Zone of skin (tissue), 1 donor: ENCODE measurements around a stretch of chr2.

DNA sequence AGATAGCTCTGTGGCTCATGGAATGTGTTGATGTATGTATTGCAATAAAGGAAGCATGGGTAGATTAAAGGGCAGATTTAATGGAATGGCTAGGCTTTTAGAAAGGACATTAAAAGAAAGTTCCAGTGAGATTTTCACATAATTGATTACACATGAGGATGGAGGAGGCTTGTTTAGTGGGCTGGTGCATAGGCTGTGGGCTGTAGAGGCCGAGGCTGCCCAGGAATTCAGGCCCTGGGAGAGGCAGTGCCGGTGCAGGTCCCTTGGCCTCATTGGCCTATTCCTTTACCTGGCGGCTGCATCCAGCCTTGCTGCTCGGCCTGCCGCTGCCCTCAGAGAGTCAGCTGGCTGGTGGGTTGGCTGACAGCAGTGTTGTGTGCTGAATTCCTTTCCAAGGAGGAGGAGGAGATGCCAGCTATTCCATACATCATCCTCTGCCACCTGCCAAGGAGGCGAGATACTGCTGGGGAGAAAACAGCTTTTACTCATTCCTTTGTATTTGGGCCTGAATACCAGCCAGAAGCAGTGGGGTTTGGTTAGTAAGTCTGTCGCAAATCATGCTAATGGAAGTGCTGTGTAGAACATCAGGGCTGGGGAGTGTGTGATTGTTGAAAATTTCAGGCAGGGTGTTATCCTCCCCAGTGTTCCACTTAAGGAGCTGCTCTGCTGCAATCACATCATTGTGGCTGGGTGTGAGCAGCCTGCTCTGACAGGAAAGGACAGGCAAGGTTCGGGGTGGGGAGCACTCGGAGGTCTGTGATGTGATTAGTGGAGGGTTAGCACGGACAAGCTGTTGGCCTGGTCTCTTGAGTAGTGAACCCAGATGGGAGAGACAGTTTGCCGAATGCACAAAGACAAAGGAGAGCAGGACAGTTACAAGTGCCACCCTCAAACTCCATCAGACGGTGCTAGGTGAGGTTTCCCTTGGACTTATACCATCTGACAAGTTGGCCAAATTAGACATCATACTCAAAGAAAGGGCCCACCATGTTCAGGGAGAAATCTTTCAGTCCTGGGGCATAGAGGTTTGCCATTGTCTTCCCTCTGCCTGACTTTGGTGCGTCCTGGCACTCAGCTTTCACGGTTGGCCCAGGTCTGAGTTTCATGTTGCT is 128.2 kb upstream of the DLX2 start:
- RRBS = no CpG with 5 or more reads among the region's 14 CpGs

DNA sequence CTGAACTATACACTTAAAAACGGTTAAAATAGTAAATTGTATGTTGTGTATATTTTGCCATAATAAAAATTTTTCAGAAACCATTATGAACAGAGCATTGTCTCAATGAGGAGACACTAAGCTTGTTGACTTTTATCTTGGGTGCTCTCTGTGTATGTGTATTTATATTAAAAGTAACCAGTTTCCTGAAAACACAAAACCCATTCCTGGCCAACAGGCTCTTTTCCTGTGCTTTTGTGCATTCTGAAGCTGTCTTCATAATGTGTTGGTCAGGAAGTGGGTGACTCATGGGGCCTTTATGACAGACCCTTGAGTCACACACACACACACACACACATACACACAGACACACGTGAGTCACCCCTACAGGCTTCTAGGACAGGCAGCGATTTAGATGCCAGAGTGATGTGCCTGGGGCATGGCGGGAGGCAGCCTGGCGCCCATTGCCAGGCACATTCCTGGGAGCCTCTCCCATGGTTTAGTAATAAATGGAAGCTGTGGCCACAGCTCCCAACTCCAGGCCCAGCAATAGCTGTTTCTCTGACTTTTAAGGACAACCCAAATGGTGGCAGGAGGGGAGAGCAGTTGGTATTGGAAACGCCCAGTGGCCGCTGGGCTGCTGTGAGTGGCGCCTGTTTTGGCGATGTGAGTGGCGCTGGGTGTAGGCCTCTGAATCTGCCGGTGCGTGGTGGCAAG is 150.5 kb upstream of the DLX2 start:
- RRBS = 38% methylated on average over 2 of the region's 12 CpGs

DNA sequence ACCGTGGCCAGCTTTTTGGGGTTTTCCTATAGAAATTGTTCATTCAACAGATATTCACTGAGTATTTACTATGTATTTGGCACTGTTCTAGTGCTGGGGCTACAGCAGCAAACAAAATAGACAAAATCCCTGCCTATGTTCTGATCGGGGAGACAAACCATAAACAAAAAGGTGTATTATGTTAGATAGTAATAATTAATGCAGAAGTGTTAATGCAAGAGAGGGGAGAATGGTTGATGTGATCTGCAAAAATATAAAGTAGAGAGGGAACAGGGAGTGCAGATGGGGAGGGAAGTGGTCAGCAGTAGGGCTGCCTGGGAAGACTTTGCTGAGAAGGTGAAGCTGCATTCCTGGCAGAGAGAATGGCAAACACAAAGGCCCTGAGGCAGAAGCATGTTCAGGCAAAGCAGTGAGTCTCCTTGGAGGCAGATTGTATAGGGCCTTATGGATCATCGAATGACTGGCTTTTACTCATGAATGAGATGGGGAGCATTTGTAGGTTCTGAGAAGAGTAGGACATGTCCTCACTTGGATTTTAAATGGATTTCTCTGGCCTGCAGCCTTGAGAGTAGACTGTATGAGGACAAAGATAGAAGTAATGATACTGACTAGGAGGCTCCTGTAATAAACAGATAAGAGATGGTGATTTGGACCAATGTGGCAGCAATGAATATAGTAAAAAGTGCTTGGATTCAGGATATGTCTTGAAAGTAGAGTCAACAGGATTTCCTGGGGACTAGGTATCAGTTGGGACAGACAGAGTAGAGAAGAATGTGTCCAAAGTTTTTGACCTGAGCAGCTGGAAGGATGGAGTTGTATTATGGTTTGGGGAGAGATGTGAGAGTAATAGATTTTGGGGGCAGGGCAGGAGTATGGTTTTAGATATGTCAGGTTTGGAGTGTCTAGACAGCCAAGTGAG is 9.6 kb downstream of the ITGA6 start:
- RRBS = no CpG with 5 or more reads among the region's 3 CpGs

DNA sequence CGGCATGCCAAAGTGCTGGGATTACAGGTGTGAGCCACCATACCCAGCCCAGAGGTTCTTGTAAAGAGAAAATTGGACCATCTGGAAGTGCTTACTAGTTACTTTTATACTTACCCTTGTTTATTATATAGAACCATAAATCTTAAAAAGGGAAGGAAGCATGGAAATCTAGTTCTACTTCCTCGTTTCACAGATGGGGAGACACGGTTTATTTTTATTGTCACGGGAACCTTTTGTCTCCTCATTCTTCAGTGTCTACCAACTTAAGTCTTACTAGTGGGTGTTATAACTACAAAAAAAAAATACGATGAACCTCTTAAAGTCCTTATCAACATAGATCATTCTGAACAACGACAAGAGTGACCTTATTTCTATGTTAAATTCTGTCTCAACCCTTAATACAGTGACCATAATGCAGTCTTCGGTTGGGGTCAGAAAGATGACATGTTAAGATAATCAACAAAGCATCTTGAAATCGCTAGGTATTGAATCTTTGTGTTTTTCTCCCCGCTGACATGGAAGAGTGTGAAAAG is 45.7 kb upstream of the PDK1 start:
- RRBS = no CpG with 5 or more reads among the region's 9 CpGs

- RRBS = no CpG with 5 or more reads among the region's 6 CpGs
Observed at GRCh38 chr2:172614168-172614730, 58.4 kb downstream of the PDK1 start.

DNA sequence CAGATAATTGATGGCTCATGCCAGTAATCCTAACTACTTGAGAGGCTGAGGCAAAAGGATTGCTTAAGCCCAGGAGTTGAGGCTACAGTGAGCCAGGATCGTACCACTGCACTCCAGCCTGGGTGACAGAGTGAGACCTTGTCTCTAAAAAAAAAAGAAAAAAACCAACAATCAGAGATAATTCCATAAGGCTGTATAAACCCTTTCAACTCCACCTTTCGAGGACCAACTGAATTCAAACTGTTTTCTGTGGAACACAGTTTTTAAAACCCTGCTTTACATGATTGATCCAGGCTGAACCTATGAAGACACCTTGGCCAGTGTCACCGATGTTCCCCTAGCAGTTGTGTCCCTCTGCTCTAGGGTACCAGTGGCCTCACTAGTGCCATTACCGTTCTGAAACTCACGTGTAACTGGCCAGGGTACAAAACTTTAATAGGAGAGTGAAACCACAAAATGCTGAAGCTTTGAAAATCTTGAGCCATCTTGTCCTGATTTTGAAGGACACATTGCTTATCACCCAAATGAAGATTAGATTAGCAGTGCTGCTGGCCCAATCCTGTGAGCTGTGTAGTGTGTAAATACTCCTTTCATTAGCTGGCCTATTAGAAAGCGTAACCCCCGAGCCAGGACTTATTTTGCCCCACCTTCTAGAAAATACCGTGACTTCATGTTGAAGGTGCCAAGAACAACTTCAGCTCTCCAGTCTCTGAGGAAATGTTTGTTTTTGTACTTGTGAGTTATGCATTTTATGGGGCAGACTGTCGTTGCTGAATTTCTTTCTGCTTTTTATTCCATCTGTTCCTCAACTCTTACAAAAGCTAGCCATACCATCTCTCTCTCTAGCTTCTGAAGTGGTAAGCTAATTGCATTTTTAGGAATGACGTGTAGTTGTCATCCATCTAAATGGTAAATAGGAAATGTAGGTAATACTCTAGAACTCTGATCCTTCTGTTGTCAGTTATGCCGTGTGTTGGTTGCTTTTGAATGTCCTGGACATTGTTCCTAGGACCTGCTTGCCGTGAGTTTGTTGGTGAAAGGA is 147.8 kb upstream of the MAP3K20 start:
- RRBS = no CpG with 5 or more reads among the region's 12 CpGs

GRCh38 chr2:172932944-172933381 is 142.7 kb upstream of the MAP3K20 start:
- RRBS = no CpG with 5 or more reads among the region's 2 CpGs

GRCh38 chr2:172943623-172943969 is 132.1 kb upstream of the MAP3K20 start:
- RRBS = no CpG with 5 or more reads among the region's 3 CpGs

DNA sequence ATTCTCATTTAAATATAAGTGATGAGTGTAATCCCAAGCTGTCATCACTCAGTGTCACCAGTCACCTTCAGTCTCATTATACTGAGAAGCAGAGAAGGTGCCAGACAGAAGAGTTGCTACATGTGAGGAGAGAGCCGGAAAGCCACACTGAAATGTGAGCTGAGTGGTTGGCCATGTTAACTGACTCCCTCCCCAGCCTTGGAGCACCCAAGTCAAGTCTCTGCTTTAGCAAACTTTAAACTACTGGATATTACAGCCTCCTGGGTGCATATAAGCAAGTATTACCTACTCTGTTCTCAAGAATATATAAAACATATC is 75.9 kb upstream of the MAP3K20 start:
- RRBS = no CpG with 5 or more reads among the region's 1 CpG

DNA sequence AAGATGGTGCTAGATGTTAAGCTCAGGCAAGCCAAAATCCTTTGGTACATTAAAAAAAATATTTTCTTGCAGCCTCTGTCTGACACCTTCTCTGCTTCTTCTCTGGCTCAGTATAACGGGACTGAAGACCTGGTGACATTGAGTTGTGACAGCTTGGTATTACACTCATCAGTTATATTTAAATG is 75.7 kb upstream of the MAP3K20 start:
- RRBS = no CpG with 5 or more reads among the region's 1 CpG

DNA sequence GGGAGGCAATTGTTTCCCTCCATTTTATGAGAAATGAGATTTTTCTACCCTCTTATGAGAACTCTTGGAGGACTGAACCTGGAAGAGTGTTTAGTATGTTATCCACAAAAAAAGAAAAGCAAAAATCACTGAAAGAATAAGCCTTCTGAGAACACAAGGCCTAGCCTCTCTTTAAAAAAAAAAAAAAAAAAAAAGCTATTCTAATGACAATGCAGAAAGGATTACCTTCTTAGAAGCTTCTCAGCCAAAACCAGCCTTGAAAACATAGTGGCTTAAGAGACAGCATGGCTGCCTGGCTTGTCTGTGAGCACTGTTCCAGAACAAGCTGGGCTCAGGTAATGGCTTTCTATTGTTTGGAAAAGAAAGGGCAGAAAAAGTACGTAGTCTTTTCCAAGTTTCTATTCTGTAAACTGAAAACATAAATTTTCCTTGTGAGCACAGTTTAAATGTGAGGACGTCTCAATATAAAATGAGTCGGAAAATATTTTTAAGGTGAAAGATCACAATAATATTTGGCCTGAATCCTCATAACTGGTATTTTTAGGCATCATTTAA is 119.4 kb downstream of the MAP3K20 start:
- RRBS = no CpG with 5 or more reads among the region's 3 CpGs

DNA sequence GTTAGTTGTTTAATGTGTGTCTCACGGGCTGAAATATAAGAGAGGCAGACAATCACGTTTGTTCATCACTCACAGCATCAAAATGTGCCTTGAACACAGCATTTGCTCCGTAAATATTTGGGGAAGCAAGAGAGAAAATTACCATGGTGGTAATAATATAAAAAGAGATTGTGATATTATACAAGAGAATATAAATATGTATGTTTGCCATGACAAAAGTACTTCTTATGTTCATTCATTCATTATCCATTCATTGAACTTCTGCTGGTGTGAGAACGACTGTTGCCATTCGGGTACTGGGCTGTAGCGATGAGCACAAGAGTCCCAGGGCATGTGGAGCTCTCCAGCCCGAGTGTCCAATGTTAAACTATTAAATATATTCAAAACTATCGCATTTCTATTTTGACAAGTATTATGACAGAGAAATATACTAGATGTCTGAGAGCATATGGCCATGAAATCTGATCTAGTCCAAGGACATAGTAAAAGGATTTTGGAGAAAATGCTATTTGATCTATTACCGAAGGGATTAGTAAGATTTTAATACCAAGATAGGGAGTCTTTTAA is 136.4 kb downstream of the MAP3K20 start:
- RRBS = no CpG with 5 or more reads among the region's 9 CpGs

DNA sequence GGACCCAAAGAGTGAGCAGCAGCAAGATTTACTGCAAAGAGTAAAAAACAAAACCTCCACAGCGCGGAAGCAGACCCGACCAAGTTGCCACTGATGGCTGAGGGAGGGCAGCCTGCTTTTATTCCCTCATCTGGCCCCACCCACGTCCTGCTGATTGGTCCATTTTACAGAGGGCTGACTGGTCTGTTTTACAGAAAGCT is 72.8 kb upstream of the CDCA7 start:
- RRBS = no CpG with 5 or more reads among the region's 4 CpGs

DNA sequence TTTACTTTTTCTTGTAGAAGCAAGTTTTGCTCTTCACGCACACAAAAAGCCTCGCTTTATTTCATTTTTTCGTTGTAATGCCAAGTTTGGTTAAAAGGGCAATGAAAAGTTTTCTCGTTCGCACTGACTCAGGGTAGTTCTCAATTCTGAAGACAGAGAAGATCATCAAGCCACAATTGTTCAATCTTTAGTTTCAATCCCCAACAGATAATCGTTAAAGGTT is 775 bp upstream of the CDCA7 start:
- RRBS = no CpG with 5 or more reads among the region's 6 CpGs

DNA sequence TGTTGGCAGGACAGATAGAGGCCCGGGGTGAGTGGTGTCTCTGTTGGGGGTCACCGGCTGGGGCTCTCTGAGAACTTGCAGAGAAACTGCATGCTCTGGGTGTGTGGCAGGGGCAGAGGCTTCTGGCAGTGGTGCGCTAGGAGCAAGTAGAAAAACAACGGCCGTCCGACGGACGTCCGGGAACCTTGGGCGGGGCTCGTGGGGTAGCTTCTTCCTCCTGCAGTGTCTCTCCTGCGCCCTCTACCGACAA is 94.4 kb downstream of the CDCA7 start:
- RRBS = 7% methylated on average over 7 of the region's 13 CpGs

DNA sequence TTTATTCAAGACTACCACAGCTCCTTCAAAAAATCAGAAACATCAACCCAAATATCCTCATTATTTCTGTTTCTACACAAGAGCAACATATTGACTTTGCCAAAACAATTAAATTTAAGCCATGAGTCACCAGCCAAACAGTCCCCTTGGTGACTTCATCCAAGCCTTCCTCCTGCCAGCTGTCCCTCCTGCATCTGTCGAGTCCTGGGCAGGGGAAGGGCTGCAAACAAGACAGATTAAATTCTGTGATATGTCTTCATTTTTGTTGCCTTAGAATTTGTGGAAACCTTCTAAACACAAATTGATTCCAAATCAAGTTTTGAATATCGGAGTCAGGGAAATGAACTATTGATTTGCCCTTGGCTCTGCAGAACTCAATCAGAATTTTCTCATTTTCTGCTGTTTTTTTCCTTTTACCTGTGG is 110.3 kb downstream of the SP3 start:
- RRBS = no CpG with 5 or more reads among the region's 2 CpGs

GRCh38 chr2:173903558-173904090 is 61.5 kb downstream of the SP3 start:
- RRBS = no CpG with 5 or more reads among the region's 7 CpGs

GRCh38 chr2:173918505-173919342 is 46.4 kb downstream of the SP3 start:
- RRBS = no CpG with 5 or more reads among the region's 2 CpGs

DNA sequence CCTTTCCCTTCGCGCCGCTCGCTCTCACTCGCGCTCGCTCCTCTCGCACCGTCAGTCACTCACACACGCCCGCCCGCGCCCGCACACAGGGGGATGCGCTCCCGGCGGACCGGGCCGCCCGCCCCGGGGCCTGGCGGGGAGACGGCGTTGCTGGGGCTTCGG is 469 bp downstream of the SP3 start:
- RRBS = no CpG with 5 or more reads among the region's 25 CpGs